ReNcell CX (cell line): ENCODE measurements around the gene METAP1.

GRCh38 chr4:89752733-89753452 lies 84.1 kb downstream of the SNCA start:
- PRO-cap: no peak

DNA sequence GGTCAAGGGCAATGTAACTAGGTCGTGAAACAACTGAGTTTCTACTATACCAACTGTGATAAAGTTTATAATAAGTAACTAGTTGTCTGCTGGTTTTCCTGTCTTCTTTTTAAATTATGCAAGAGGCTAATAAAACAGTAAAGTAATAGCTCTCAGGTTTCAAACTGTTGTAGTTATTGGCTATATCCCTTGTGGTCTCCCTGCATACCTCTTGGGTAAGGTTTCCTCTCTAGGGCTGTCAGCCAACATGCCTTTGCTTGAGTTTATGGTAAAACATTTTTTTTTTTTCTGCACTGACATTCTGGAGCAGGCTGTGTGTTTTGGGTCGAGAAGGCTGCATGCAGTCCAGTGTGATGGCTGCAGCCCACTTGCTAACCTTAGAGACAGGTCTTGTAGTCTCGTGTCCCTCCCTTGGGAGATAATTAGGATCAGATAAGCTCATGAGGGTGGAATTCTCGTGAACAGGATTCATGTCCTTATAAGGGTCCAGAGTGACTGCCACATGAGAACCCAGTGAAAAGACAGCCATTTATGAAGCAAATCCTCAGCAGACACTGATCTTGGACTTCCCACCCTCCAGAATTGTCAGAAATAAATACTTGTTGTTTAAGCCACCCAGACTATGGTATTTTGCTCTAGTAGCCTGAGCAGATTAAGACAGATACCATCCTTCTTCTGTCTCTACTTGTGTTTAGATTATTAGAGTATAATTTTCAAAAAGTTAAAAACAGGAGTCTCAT lies 831.2 kb downstream of the CCSER1 start:
- PRO-cap: no peak

GRCh38 chr4:91143181-91143484 lies 1015.9 kb downstream of the CCSER1 start:
- PRO-cap: no peak

- PRO-cap: no peak
Measured at GRCh38 chr4:91633490-91633717, 670.4 kb upstream of the GRID2 start.

DNA sequence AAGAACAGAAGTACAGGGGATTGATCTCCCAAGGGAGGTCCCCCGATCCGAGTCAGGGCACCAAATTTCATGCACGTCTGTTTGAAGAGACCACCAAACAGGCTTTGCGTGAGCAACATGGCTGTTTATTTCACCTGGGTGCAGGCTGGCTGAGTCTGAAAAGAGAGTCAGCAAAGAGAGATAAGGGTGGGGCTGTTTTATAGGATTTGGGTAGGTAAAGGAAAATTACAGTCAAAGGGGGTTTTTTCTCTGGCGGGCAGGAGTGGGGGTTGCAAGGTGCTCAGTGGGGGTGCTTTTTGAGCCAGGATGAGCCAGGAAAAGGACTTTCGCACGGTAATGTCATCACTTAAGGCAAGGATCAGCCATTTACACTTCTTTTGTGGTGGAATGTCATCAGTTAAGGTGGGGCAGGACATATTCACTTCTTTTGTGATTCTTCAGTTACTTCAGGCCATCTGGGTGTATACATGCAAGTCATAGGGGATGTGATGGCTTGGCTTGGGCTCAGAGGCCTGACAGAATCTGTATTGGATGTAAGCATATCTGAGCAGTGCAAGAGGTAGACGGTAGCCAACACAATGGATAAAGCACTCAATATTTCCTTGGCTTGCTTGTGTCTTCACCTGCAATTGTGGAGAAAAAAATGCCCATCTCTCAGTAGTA lies 26.5 kb upstream of the GRID2 start:
- PRO-cap: no peak

DNA sequence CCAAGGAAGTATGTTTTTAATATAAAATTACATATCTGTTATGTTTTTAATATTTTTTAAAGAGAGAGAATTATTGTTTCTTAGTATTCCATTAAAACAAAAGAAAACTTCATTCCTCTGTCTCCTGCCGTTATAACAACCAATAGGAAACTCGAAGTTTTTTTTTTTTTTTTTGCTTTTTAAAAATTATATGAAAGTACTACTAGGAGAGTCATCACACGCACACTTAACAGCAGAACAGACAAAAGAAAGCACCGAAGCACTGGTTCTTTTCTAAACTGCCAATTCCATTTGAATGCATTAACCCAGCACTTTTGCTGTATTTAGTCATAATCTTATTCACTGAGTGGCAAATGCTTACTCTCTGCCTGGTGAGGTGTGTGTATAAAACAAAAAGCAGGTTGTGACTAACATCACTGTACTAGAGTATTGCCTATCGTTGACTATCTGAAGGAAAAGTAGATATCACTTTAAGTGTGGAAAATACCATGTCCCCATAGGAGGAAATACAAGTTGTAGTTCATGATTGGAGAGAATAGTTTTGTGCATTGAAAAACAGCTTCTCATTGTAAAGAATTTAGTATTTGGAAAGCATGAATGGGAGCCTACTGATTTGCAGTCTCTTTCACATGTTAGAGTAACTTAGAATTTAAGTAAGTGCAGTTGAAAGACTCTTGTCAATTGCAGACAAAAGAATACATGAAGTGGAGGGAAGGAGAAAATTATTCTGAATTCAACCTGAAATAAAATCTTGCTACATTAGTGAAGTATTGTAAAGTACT lies 2.6 kb downstream of the PDLIM5 start:
- PRO-cap: no peak

DNA sequence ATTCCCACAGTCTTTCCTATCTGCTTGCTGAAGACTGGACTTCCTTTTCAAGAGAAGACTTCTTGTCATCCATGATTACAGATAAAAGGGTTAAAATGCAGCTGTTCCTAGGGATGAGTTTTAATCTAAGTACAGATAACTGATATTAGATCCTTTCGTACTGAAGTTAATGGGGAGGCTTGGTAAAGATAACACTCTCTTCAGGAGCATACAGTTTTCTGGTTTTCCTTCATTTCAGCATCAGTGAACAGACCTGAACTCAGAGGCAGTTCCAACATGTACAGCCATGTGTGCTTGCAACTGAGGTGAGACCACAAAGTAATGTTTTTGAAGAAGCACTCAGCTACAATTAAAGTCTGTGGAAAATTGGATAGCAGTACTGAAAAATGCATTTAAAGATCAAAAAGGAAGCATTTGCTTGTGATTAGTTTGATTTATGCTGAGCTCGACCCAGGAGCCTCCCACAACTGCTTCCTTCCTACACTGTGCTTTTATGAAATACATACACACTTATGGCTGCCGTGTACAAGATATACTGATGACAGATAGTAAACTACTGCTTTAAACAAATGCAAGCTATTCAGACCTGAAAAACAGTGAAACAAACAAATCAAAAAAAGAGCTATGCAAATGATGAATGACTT lies 68.2 kb downstream of the PDLIM5 start:
- PRO-cap: no peak

DNA sequence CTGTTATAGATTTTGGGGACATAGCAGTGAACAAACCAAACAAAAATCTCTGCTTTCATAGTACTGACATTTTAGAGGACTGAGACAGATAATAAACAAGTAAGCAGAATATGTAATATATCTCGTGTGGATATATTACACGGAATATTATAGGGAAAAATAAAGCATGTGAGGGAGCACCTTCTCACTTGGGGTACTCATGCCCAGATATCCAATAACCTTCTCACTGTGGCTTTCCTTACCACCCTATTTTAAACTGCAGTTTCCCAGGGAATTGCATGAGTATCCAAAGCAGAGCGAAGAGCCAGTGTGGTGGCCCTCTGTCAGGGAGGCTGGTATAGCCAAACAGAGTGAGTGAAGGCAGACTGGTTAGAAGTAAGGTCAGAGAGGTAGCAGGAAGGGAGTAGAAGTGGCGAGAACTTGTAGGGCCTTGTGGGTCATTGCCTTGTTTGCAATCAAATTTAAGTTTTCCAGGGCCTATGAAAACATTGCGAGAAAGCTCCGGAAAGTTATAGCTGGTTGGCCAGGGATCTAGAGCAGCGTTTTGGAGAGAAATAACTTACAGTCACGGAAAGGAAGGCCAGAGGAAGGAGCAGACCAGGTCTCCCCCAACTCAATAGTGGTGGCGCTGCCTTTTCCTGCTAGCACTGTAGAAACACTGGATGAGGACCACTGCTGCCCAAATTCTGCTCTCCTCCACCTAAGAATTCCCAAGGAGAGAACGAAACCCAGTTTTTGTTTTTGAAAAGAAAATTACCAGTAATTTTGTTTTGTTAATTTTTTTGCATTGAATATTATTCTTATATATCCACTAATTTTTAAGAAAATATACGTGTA lies 77.1 kb downstream of the PDLIM5 start:
- PRO-cap: no peak

- PRO-cap: no peak
Measured at GRCh38 chr4:94548340-94549025, 96.7 kb downstream of the PDLIM5 start.

GRCh38 chr4:94604824-94605237 lies 152.9 kb upstream of the BMPR1B start:
- PRO-cap: no peak

DNA sequence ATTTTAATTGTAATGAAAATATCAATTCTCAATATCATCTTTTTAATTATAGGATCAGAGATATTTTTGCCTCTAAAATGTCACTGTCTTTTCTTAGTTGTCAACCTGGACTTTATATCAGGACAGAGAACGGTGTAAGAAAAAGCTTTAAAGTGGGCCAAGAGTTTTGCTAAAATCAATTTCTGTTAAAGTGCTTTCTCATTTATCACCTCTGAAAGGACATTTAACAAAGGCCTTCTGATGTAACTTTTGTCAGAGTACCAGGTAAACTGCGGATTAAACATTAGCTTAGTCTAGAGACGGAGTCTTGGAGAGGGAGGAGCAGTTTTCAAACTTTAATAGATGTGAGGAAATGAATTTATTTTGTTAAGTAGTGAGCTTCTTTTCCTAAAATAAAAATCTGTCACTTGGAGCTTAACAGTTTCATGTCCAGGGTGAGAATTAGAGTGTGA lies 33.8 kb upstream of the BMPR1B start:
- PRO-cap: no peak

DNA sequence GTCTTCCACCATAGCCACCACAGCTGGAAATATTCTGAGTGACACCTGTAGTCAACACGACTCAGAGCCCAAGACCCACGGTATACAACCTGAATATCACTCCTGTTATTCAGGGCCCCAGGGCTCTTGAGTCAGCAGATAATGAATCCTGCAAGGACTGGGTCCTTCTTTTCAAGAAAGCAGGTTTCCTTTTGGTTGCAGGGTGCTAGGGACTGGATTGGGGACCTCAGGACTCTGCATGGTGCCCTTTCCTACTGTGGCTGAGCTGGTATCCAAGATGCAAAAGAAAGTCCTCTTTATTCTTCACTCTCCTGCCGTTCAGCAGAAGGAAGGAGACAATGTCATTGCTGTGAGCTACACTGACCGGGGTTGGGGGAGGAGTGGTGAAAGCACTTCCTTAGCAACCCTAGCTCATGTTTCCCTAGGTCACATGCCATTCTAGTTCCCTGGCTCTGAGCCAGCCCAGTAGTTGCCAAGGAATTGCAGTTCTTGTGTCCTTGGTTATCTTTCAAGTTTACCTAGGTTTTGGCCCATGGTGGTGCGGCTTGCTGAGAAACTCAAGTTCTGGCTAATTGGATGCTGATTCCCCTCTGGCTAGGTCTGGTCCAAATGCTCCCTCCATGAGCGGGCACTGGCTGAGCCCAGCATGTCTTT lies 23.7 kb upstream of the UNC5C start:
- PRO-cap: no peak

GRCh38 chr4:95622988-95623359 lies 74.2 kb upstream of the UNC5C start:
- PRO-cap: no peak

DNA sequence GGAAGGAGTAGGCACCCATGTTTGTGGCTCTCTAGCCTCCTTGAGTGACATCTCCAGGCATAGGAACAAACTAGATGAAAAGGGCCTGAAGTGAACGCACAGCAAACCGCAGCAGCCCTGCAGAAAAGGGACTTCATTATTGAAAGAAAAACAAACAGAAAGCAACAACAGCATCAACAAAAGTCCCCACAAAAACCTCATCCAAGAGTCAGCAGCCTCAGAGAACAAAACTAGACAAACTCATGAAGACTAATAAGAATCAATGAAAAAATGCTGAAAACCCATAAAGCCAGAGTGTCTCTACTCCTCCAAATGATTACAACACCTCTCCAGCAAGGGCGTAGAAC lies 805.7 kb downstream of the STPG2 start:
- PRO-cap: no peak

DNA sequence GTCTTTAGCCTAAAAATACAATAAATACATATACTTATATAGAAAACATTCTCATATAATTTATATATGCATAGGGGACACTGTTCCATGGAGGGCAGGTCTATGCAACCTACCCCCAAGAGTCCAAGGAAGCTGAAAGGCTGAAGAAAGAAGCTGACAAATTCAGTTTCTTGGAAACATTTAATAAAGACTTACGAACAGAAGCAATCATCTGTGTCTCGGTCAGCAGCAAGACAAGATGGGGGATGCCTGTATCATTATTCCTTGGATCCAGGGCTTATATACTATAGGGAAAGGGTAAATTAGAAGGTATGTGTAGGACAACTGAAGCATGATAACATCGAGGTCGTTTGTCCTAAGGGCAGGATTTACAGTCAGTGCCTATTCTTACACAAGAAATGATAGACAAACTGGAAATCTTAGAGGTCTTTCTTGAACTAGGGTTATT lies 553.1 kb downstream of the STPG2 start:
- PRO-cap: no peak

GRCh38 chr4:98446399-98447142 lies 185.4 kb downstream of the RAP1GDS1 start:
- PRO-cap: no peak

GRCh38 chr4:98523030-98523413 lies 135.4 kb downstream of the TSPAN5 start:
- PRO-cap: no peak

DNA sequence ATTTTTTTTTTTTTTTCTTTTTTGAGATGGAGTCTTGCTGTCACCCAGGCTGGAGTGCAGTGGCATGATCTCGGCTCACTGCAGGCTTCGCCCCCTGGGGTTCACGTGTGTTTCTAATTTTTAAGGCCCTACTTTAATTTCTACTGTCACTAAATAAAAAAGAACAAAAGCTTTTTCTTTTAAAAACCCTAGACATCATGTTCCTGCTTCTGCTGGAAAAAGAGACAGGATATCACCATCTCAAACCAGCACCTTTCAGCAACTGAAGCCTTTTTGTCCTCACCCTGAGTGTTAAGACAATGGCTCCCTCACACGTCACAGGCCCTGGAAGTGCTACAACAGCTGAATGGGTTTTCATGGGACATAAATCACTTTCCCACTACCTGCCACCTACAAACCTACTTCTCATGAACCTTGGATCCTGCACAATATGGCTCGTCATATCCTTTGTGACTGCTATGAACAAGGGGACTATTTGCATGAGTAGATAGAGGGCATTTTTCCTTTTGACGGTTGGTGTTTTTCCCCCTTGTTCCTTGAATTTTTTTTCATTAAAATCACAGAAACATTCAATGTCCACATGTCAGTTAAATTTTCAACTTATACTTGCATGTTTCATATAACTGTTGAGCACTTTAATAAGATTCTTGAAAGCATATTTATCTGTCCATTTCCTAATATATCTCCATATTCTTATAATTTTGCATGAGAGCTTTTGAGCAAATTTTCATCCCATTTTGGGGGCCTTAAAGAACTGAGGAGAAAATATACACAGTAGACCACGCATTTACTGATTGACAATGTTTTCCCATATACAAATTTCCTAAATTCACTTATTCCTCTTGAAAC lies 93.5 kb downstream of the TSPAN5 start:
- PRO-cap: no peak

GRCh38 chr4:98902377-98902805 lies 26.5 kb downstream of the EIF4E start:
- PRO-cap: no peak

- PRO-cap: bidirectional peak, plus-strand start at chr4:98995727, minus-strand start at chr4:98995427; bidirectional peak, plus-strand start at chr4:98996078, minus-strand start at chr4:98995951
Measured at GRCh38 chr4:98995597-98996553, at the start of gene METAP1. Gene METAP1 (plus strand): TSS chr4:98995721.